Hair follicle dermal papilla cell (primary cell): Measurements from ENCODE around the genes STX17 and TAL2.

GRCh38 chr9:99906361-99907636 is at the start of gene STX17:
STX17 (plus strand) TSS chr9:99906654.
- CAGE, long polyA plus RNA: no peak

GRCh38 chr9:100144319-100144576 is 45.2 kb downstream of the INVS start:
- CAGE, long polyA plus RNA: no peak

GRCh38 chr9:100690419-100690984 is 112.6 kb downstream of the CAVIN4 start:
- CAGE, long polyA plus RNA: no peak

DNA sequence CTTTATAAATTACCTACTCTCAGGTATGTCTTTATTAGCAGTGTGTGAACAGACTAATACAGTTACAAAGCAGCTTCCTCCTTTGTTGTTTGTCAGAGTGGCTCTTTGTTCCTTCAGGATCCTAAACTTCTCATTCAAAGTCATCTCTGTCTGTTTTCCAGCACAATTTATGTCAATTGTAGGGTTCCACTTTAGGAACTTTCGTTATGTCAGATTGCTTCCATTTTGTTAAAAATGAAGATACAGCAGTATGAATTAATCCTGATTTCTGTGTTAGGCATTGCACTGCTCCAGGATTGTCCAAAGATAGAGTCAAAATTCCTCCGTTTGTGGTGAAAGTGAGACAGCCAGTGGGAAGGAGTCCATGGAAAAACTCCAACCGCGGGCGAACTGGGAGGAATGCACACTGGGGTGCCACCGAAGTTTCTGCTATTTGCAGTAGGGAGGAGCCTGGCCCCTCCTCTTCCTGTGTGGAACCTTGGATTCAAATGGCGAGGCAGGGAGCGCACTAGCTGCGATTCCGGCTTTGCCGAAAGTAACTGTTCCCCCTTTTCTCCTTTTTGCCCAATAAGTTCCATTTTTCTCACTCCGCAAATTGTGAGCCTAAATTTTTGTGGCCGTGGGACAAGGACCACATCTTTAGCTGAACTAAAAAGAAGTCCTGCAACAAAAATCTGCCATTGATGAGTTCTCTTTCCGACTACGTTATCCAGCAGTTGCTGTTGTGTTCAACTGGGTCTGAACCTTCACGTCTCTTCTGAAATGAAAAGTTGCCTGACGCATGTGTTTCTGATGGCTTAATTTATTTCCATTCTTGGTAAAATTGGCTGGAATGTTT is 9.3 kb downstream of the BAAT start:
- CAGE, long polyA plus RNA: no peak

- CAGE, long polyA plus RNA: no peak
These were observed 7.7 kb downstream of the ALDOB start for GRCh38 chr9:101427839-101428228.

DNA sequence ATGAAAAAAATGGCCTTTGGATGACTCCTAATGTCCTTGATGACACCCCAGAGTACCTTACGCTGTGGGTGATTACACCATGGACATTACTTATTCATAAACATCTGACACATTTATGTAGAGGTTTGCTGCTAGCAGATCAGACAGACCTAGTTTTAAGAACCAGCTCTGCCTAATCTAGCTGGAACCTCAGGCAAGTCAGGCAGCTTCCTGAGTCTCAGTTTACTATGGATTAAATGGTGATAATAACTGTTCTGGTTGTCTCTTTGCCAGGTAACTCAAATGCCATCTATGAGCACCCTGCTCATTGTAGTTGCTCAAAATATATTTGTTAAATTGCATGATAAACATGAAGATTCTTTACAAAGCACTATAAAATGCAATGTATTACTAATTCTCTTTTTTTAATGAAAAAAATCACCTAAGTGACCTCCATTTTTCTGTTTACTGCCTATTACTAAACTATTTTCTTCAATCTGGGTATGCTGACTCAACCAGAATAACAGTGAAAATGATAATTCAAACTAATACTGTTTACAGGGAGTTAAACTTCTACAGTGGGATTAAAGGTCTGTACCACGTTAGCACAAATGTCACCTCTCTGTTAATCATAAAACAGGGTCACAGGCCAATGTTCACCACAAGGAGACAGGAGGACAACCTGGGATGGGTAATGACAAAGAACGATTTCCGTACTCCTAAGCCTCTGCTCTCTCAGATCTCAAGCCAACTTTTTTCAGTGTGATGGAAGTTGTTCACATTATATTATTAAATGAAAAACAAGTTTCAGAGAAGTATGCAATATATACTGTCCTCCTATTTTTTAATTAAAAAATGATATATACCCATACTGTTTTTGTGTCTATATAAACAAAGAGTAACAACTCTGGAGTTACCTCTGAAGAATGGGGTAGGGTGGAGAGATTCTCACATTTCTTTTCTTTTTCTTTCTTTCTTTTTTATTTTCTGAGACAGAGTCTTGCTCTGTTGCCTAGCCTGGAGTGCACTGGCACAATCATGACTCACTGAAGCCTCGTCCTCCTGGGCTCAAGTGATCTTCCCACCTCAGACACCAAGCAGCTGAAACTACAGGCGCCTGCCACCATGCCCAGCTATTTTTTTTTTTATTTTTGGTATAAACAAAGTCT is 2.4 kb downstream of the ALDOB start:
- CAGE, long polyA plus RNA: no peak

DNA sequence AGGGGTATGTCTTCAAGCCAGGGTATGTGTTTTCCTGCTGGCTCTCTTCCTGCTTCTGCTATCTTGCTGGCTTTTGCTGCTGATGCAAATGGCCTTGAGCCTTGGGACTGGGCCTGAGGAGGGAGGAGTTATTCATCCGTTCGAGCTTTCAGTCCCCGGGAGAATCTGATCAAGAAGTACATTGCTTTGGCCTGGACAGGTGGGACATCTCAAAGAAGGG is 194.0 kb downstream of the CYLC2 start:
- CAGE, long polyA plus RNA: no peak

GRCh38 chr9:104101778-104102322 is 7.7 kb downstream of the SMC2 start:
- CAGE, long polyA plus RNA: no peak

GRCh38 chr9:104866624-104866895 is 61.4 kb downstream of the ABCA1 start:
- CAGE, long polyA plus RNA: no peak

DNA sequence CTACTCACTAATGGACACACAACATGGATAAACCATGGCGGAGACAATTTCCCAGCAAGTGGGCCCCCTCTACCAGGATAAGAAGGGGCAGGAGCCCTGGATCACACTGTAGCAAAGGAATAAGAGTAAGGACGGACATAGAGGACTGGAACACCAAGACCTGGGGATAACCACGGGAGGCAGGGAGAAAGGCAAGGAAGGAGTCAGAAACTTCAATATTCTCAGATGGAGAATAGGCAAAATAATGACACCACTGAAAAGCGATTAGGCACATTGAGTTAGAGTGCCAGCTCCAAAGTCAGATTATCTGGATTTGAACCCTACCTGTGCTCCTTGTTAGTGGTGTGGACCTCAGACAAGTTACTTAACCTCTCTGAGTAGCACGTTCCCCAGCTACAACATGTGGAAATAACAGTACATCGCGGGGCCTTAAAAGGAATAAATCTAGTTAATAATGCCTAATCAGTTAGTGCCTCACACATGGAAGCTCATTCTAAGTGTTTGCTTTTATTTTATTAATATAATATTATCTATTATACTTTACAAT is 26.4 kb downstream of the ABCA1 start:
- CAGE, long polyA plus RNA: no peak

DNA sequence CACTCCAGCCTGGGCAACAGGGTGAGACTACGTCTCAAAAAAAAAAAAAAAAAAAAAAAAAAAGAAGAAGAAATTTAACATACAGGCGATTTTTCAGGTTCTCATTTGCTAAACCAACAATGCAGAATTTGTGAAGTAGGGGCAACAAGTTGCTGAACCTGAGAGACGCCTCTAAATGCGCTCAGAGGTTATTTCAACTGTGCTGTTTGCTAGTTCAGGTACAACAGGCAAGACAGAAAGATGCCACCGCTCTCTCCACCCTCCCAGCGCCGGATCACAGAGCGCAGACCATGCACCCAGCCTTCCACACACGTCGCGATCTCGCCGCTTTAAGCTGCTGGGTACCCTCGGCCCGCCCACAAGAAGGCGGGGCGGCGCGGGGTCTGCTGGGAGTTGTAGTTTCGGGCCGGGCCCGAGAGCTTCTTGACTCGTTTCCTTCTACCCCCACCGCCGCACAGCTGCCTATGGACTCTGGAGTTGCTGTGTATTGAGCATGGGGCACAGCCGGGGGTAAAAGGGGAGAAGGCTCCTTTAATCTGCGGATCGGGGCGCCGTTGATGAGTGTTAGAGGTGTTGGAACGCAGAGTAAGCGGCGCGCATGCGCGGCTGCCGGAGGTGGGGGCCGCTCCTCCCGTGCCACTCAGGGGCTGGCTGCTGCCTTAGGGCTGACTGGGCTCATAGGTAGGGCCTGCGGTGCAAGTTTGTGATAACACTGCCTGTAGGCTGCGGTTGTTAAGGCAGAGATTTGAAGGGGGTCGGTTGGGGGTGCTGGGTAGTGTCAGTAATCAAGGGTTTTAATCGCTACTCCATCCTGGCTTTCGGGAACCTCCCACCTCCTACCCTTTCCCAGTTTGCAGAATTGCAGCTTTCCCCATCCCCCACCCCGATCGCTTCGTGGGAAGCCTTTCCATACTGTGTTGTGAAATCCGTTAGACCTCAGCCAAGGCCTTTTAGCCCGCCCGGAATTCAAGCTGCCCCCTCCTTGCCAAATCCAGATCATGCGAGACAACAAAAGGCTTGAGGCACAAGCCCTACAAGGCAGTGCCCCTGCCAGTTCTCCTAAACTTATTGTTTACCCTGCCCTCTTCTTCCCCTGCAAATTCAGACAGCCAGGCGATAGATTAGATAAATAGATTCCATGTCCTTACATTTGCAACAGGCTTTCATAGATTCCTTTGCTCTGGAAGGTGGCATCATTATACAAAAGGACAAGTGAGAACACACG is 40.4 kb upstream of the ABCA1 start:
- CAGE, long polyA plus RNA: no peak

DNA sequence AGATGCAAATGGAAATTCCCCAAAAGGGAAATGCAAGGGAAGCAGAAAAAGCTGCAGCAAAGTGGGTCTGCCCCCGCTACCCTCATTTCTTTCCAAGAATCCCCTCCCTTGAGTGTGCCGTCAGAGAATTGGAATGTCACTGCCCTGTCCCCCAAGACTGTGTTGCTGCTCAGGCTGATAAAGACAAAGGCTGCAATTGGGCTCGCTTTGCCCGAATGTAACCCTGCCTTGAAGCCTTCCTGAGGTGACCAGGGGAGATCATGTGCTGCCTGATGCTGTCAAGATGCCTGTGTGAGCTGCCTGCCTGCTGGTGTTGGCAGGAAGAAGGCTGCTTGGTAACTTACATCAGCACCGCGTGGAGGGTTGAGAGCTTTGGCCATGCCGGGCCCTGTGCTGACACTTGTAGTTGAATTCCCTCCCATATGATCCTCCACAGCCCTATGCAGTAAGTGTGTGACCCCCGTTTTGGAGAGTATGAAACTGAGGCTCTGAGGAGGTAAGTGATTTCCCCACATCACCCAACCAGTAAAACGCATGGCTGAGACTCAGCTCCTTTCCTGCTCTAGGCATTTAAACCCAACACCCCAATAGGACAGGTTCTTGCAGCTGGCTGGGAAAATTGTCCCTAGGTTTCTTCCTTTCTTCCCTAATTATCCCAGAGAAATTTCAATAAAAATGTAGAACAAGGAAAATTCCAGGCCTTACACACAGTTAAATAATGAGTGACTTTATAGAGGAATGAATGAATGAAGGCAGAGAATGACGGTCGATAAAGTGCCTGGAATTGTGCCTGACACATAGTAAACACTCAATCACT is 65.8 kb upstream of the ABCA1 start:
- CAGE, long polyA plus RNA: no peak

DNA sequence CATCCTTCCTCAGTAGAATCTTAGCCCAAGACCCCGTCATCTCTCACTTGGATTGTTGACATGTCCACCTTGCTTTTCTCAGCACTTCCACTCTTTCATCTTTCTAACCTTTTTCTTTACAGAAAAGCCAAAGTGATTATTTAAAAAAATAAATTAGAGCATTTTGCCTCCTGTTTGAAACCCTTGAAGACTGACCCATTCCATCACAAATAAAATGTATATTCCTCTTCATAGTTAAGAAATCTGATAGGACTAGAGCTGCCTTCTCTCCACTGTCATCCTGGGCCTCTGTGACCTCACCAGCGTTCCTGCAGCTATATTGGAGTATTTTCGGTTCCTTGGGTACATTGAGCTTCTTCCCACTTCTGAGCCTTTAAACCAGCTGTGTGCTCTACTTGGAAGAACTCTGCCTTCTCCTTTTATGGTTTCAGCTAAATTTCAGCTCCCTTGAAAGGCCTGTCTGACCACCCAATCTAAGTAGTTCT is 99.1 kb upstream of the ABCA1 start:
- CAGE, long polyA plus RNA: no peak

DNA sequence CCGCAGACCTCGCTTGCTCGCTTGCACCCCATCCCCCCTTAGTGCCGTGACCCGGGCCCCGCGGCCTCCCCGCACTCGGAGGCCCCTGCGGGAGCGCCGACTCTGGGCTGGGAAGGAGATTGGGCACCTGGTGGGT is 907 bp downstream of the SLC44A1 start:
- CAGE, long polyA plus RNA: no peak

GRCh38 chr9:105389666-105390538 is 57.9 kb upstream of the FSD1L start:
- CAGE, long polyA plus RNA: no peak

GRCh38 chr9:105581838-105582417 is 24.0 kb downstream of the FKTN start:
- CAGE, long polyA plus RNA: no peak

- CAGE, long polyA plus RNA: no peak
These were observed 6.3 kb upstream of the TAL2 start for GRCh38 chr9:105655885-105656524.

DNA sequence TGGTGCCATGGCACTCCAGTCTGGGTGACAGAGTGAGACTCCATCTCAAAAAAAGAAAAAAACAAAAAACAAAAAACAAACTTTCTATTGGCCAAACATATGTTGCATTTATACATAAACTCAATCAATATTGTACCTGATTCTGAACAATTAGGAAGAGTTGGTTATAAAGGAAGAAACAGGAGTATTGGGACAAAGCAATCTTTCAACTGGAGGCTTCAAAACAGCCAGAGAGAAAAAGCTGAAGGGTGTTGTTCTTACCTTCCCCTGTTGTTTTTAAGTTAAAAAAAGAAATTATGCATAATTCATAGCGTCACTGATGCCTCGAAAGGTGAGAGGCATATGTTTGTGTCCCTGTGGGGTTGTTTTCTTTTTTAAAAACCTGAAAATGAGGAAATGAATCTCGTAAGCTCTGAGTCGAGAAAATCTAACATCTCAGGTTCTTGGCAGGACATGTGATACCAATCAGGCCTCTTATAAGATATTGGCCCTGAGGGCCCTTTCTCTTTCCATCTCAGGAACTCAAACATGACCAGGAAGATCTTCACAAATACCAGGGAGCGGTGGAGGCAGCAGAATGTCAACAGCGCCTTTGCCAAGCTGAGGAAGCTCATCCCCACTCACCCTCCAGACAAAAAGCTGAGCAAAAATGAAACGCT is at the start of gene TAL2:
TSS of gene TAL2 (plus strand) at position 489 of the 659 bp plus-strand sequence.
- CAGE, long polyA plus RNA: no peak

GRCh38 chr9:105693895-105694289 is 449 bp upstream of the TMEM38B start:
- CAGE, long polyA plus RNA: no peak

DNA sequence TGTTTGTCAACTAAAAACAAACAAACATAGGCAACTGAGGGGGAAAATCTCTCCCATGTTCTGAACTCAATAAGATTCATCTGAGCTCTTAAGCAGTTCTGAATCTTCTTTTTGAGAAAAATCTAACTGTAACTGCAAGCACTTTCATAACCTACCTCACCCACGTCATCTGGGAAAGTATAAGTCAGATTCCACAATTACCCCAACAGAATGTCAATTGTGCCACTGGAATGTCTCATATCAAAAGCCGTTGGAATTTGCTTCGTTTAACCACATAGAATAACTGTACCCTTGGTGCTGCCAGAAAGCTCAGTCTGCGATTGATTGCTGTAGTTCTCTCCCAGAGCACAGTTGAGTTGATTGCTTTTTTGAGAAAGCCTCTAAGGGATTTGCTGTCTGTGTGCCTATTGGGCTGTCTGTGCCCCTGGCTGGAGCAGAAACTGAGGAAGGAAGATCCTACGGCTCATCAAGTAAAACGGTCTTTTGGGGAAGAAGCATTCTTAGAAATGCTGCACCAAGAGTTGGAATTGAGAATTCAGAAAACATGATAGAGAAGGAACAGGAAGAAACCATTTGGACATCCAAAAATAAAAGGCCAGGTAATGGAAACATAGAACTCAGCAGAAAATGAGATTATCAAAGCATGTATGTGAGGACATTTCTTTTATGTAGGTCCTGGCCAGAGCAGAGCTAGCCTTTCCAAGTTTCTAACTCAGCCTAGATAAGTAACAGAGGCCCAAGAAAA is 583.7 kb downstream of the TMEM38B start:
- CAGE, long polyA plus RNA: no peak